Heart (tissue), 3 donors: ENCODE measurements around a stretch of chr15.

- RAMPAGE, long total RNA, 2 experiments: no peak in any of the 2 experiments
Measured at GRCh38 chr15:84955243-84955844, 26.3 kb upstream of the PDE8A start.

DNA sequence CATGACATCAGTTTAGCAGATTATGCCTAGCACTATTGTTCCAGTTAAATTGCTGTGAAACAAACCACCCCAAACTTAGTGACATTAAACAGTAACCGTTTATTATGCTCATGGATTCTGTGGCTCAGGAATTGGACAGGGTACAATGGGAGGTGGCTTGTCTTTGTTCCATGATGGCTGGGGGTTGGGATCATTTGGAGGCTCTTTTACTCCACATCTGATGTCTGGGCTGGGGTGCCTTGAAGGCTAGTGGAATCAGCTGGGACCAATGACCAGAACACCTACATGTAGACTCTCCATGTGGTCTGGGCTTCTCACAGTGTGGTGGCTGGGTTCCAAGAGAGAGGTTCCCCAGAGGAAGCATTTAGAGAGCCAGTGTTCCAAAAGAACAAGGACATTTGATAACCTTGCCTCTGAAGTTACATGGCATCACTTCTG lies 44.5 kb downstream of the PDE8A start:
- RAMPAGE, long total RNA, 2 experiments: no peak in any of the 2 experiments

DNA sequence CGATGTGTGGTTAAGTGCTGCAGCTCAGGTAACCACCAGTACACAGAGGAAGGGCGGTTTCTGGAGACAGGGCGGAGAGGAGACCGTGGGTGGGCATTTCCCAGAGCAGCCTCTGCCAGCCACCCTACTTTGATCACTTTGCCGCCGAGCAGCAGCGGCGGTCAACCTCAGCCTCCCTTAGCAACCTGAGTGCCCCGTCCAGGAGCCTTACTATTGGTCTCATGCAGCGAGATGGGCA lies 252 bp upstream of the AKAP13 start:
- RAMPAGE, long total RNA, 2 experiments: no peak in any of the 2 experiments

DNA sequence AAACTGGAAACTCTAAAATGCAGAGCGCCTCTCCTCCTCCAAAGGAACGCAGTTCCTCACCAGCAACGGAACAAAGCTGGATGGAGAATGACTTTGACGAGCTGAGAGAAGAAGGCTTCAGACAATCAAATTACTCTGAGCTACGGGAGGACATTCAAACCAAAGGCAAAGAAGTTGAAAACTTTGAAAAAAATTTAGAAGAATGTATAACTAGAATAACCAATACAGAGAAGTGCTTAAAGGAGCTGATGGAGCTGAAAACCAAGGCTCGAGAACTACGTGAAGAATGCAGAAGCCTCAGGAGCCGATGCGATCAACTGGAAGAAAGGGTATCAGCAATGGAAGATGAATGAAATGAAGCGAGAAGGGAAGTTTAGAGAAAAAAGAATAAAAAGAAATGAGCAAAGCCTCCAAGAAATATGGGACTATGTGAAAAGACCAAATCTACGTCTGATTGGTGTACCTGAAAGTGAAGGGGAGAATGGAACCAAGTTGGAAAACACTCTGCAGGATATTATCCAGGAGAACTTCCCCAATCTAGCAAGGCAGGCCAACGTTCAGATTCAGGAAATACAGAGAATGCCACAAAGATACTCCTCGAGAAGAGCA lies 54.6 kb downstream of the AKAP13 start:
- RAMPAGE, long total RNA, 2 experiments: no peak in any of the 2 experiments

DNA sequence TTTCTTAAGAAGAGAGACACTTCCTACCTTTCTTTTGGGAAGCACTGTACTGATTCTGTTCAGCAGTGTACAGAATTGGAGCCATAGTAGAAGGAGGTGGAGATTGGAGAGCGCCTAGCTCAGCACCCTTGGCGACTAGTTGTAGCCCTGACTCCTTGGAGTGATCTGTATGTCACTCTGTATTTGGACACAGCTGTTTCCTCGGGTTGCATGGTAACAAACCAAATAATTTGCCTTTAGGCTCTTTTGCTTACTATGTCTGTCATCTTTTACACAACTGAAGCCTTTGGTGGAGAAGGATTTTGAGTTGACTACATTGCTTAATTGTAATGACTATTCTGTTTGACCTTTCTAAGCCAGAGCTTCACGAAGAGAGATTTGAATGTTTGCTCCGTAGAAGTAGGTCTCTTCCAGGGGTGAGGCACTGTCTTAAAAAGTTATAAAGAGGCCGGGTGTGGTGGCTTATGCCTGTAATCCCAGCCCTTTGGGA lies 77.1 kb downstream of the AKAP13 start:
- RAMPAGE, long total RNA, 2 experiments: no peak in any of the 2 experiments

- RAMPAGE, long total RNA, 2 experiments: no peak in any of the 2 experiments
Measured at GRCh38 chr15:85474782-85475326, 94.5 kb downstream of the AKAP13 start.

- RAMPAGE, long total RNA, 2 experiments: no peak in any of the 2 experiments
Measured at GRCh38 chr15:85555211-85555638, 174.8 kb downstream of the AKAP13 start.

DNA sequence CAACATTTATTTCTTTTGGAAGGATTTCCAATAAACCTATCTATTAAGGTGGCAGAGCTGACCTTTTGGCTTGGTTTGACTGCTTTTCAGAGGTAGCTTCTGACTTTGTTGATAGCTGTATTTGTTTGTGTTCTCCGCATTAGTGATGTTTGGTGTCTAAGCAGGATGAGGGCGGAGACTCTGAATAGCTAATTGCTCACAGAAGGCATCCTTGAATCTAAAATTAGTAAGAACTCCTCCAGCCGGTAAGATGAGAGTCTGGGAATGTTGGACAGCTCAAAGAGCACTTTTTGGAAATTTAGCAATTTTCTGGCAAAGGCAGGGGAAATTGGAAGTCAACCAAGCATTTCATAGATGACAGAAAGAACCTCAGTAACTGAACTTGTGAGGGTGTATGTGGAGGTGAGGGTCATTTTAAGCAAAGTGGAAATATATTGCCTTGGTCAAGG lies 174.0 kb downstream of the KLHL25 start:
- RAMPAGE, long total RNA, 2 experiments: no peak in any of the 2 experiments

GRCh38 chr15:85642110-85643342 lies 152.2 kb downstream of the KLHL25 start:
- RAMPAGE, long total RNA, 2 experiments: no peak in any of the 2 experiments

DNA sequence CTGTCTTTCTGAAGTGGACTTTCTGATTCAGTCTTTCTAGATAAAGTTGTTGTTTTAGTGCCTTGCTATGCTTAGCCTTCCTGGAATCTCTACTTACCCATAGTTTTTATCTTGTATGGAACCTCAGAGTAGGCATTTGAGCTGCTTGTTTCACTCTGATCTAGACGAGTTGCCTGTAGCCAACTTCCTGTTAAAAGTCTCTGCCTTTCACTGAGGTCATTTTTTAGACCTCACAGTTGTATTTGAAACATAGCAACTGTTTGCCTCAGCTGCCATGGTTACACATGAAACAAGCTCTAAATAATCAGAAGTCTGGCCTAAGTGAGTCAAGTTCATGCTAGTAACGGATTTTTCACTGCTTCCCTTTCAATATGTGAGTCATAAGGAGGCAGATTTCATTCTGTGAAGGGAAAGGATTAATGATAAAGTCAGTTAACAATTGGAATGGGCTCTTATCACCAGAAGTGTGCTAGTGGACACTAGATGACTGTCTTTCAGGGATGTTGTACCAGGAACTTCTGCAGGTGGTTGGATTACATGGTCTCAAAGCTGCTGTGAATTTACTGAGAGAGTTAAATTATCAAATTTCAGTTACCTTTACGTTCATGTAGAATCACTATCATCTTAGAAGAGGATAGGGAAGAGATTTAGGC lies 126.7 kb downstream of the KLHL25 start:
- RAMPAGE, long total RNA, 2 experiments: no peak in any of the 2 experiments

DNA sequence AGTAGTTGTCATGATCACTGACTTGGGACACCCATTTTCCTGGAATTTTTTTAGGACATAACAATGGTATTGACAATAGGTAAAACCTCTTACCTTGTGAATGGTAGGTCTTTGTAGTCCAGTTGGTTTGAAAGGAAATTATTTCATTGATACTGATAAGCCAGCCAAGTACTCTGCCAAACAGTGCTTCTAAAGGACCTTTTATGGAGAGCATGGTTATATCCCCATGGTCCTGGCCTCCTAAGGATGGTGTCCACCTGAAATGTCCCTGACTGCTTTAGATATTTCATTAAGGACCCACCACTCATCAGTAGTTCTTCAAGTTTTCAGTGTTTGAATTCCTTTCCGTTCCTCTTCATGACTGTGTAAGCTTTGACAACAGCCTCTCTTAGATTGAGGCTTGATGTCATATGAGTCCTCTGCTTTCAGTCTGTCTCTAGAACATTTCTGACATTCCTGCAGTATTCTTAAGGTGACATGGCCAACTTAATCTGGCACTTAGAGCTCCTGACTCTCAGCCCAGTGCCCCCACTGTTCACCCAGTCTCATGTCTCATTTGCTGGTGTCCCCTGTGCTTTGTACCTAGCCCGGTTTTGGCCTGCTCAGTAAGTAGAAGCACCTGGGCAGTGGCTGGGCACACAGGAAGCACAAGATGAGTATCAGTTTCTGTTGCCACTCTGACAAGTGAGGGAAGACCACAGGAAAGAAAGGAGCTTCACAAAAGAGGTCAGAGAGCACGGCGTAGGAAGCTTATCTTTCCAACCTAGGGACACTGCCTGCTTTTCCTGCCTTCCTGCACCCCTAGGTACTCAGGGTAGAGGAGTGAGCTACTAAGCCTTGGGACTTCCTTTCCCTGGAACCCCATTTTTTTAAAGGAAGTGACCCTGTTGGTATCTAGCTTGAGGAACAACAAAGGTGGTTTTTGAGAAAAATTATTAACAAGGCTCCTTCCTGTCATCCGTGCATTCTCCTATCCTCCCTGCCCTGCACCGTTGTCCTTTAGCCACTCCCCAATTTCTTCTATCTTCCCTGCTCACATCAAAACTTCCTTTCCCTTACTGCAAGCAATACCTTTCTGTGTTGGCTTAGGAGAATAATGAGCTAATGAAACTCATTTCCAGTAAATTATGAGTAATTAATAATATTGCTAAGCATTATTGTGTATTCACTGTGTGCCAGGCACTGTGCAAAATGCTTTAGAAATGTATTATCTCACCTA lies 103.2 kb downstream of the KLHL25 start:
- RAMPAGE, long total RNA, 2 experiments: no peak in any of the 2 experiments

GRCh38 chr15:85722436-85723451 lies 72.0 kb downstream of the KLHL25 start:
- RAMPAGE, long total RNA, 2 experiments: start-site peak on the plus strand in 2 of 2 experiments, at chr15:85722962-85723316 at its widest, 540 to 1,143 reads per replicate

DNA sequence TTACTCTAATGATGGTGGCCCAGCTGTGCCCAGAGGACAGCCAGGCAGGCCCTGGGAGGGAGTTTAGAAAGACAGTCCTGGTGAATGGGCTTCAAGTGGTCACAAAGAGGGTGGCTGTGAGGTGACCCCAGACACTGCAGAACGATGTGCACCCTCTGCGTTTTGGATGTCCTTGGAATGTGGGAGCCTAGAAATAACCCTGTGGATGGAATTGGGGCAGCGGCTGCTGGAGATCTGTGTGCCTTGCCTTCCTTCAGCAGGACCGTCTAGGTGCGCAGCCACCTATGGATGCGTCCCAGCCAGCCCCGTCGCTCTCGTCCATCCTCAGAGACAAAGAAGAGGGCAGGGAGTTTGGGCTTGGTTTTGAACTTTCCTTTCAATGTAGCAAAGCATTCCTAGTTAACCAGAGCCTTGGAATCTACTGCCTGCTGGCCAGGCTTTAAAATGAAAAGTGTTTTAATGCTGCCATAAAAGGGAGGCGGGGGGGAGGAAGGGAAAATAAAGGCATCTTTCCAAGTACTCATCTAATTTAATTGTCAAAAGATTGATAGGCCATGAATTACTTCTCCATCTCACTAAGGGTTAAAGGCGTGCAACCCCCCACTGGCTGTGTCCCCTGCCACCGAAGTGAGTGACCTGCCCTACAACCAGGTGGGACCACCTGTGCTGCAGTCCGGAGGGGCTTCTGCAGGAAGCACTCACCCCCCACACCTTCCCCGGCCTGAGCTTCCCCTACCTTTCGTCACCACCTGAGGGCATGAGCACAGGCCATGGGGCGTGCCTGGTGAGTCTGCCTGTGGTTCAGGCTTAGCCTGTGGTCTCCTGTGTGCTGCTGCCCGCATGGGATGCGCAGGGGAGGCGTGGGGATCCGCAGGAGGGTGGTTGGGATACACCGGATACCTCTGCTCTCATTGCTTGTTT lies 46.3 kb downstream of the KLHL25 start:
- RAMPAGE, long total RNA, 2 experiments: no peak in any of the 2 experiments

- RAMPAGE, long total RNA, 2 experiments: no peak in any of the 2 experiments
Measured at GRCh38 chr15:86630927-86631352, 551.3 kb downstream of the AGBL1 start.

GRCh38 chr15:87463942-87464266 lies 792.6 kb downstream of the NTRK3 start:
- RAMPAGE, long total RNA, 2 experiments: no peak in any of the 2 experiments

- RAMPAGE, long total RNA, 2 experiments: no peak in any of the 2 experiments
Measured at GRCh38 chr15:87510209-87510555, 746.4 kb downstream of the NTRK3 start.

DNA sequence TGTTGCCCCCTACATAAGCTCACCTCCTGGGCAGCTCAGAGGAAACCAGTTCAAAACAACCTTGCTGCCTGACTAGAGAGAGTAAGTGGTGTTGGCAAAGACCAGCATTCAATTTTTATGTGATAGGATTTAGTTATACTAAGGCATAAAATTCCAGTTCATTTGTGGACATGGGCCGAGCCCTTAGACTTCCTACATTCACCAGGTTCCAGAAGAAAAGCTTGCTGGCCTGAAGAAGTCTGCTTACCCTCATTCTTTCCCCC lies 305.3 kb downstream of the NTRK3 start:
- RAMPAGE, long total RNA, 2 experiments: no peak in any of the 2 experiments

DNA sequence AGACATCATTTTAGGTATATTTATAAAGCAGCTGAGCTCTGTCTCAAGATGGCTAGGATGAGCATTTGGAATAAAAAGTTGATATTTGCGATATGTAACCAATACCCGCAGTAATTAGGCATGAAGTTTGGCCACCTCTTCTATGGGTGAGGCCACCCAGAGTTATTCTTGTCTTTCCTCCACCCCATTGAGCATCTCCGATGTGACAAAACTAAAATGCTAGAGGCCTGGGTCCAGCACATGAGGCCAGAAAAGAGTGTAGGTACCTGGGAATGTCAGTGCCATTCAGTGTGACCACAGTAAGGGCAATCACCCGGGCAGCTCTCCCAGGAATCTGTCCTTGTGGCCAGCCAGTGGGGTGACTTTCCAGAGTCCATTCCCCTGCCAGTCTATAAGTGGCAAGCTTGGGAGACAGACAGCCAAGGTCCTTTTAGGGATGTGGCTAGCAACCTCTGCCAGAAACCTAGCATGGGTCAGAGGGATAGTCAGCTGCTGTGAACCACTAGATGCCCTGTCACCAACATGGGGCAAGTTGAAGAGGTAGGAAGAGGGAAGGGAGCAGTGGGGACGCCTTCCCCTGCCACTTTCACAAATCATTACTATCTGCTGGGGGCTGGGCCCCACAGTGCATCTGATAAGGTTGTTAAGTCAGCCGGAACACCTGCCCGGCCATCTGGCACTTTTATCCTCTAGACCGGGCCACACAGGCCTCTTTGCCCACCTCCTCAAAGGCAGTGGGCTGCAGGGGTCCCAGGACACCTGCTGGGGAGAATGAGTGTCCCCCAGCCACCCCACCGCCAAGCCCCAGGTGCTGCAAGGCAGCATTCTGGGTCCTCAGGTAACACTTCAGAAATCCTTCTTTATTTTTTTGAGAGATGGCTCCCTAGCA lies 24.7 kb upstream of the DET1 start:
- RAMPAGE, long total RNA, 2 experiments: no peak in any of the 2 experiments

DNA sequence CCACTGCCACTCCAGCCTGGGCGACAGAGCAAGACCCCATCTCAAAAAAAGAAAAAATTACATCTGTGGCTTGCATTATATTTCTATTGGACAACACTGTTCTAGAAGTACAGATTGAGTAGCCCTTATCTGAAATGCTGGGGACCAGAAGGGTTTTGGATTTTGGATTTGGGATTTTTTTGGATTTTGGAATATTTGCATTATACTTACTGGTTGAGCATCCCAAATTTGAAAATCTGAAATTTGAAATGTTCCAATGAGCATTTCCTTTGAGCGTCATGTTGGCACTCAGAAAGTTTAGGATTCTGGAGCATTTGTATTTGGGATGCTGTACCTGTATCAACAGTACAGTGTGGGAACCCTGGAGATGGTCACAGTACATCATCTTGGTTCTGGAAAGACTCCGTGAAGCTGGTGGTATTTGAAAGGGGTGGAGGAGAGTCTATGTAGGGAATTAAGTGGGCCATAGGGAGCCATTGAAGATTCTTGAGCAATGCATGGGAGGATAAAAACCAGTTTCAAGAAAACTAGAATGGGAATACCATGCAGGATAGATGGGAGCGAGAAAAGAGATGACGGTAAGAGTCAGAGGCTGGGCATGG lies 4.9 kb downstream of the ISG20 start:
- RAMPAGE, long total RNA, 2 experiments: no peak in any of the 2 experiments

DNA sequence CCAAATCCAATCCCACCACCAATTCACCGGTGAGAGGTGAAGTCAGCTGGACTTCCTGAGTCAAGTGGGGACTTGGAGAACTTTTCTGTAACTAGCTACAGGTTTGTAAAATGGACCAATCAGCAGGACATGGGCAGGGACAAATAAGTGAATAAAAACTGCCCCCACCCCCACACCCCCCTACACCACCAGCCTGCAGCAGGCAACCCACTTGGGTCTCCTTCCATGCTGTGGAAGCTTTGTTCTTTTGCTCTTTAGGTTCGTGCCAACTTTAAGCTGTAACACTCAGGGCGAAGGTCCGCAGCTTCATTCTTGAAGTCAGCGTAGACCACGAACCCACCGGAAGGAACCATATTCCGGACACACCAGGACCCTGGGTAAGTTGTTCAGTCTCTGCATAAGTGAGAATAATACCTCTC lies 80.8 kb upstream of the MFGE8 start:
- RAMPAGE, long total RNA, 2 experiments: no peak in any of the 2 experiments